GM23248 (cell line): ENCODE measurements around a stretch of chr21.

- RAMPAGE, long total RNA, result no peak
Observed at GRCh38 chr21:17429048-17429379, 83.8 kb upstream of the CXADR start.

- RAMPAGE, long total RNA, result no peak
Observed at GRCh38 chr21:17454285-17455330, 58.2 kb upstream of the CXADR start.

- RAMPAGE, long total RNA, result no peak
Observed at GRCh38 chr21:17455331-17455756, 57.5 kb upstream of the CXADR start.

GRCh38 chr21:17492756-17493147 lies 20.1 kb upstream of the CXADR start:
- RAMPAGE, long total RNA, result no peak

GRCh38 chr21:17511686-17512311 lies 1.0 kb upstream of the CXADR start:
- RAMPAGE, long total RNA, result no peak

GRCh38 chr21:17611836-17612010 lies 978 bp downstream of the BTG3 start:
- RAMPAGE, long total RNA, result no peak

GRCh38 chr21:17742265-17742609 lies 76.9 kb downstream of the C21orf91 start:
- RAMPAGE, long total RNA, result no peak

GRCh38 chr21:17780321-17781005 lies 38.7 kb downstream of the C21orf91 start:
- RAMPAGE, long total RNA, result no peak

GRCh38 chr21:17789140-17789602 lies 30.0 kb downstream of the C21orf91 start:
- RAMPAGE, long total RNA, result no peak

GRCh38 chr21:17817924-17818530 lies 1.1 kb downstream of the C21orf91 start:
- RAMPAGE, long total RNA, result no peak

DNA sequence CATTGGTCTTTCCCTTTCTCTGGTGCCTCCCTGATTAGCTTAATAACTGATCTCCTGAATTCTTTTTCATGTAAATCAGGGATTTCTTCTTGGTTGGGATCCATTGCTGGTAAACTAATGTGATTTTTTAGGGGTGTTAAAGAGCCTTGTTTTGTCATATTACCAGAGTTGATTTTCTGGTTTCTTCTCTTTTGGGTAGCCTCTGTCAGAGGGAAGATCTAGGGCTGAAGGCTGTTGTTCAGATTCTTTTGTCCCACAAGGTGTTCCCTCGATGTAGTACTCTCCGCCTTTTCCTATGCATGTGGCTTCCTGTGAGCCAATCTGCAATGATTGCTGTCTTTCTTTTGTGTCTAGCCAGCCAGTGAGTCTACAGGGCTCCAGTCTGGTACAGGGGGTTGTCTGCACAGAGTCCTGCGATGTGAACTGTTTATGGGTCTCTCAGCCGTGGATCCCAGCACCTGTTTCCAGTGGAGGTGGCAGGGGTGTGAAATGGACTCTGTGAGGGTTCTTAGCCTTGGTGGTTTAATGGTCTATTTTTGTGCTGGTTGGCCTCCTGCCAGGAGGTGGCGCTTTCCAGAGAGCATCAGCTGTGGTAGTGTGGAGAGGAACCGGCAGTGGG lies 81.1 kb upstream of the C21orf91 start:
- RAMPAGE, long total RNA, result no peak

DNA sequence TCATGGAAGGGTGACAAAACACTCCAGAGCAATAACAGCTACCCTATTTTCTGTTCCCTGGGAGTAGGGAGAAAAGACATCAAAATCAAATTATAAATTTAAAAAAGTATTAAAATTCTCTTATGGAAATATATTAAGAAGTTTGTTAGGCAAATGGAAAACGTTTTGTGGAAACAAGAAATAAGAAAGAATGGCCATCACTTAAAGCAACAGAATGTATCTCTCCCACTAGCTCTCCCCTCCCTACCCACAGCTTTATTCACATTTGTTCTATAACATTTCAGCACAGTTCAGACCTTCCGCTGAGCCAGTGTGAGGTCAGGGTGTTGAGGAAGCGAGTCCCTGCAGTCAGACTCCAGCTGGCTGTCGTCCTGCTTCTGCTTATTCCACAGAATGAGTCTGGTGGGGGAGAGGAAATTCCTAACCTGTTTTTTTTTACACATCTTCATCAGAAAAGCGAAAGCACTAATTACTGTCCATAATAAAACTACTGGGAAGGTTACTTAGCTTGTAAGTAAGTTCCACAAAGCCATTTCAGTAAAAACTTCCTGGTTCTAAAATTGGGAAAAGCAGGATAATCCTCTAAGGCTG lies 39.1 kb downstream of the MRPL39 start:
- RAMPAGE, long total RNA, result no peak

GRCh38 chr21:25640187-25640712 lies 1.2 kb downstream of the JAM2 start:
- RAMPAGE, long total RNA, result no peak

GRCh38 chr21:25645279-25645698 lies 6.2 kb downstream of the JAM2 start:
- RAMPAGE, long total RNA, result no peak

DNA sequence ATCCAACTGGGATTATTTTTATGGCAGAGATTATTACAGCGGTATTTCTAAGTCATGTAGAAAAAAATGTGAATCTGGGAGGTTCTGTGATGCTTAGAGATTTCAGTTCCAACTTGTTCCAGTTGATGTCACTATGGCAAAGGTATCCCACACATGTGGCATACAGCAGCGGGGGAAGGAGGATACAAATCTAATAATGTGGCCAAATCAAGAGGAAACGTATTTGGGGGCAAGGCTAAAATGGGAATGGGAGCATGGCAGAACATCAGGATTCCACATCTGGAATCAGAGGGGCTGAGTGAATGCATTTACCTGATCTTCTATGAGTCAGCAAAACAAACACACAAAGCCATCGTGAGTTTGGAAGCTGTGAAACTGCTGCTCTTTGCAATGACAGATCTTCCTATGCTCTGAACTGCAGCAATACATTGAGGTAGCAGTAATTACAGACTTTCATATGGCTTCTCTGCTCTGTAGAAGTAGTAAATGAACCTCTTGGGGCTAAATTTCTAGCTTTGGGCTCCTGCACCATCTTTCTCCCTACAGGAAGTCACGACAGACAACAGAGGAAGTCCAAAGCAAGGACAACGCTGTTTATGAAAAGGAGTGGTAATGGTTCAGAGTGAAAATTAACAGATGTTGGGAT lies 55.5 kb downstream of the GABPA start:
- RAMPAGE, long total RNA, result no peak

- RAMPAGE, long total RNA, result no peak
Observed at GRCh38 chr21:25942128-25942610, 207.4 kb downstream of the GABPA start.

DNA sequence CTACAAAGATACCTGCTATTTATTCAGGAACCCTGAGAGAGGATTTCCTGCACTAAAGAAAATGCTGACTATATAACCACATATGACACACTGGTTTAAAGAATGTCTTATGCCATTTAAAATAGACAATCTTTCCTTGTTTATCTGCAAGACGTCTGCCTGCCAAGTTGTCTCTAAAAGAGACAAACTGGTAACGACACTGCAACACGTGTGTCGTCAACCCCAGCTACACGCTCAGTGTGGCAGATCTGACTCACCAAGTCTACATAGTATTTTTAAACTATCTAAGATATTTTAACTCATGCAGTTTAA lies 42.6 kb downstream of the APP start:
- RAMPAGE, long total RNA, result no peak

GRCh38 chr21:26840194-26840706 lies 5.0 kb downstream of the ADAMTS1 start:
- RAMPAGE, long total RNA, result no peak

DNA sequence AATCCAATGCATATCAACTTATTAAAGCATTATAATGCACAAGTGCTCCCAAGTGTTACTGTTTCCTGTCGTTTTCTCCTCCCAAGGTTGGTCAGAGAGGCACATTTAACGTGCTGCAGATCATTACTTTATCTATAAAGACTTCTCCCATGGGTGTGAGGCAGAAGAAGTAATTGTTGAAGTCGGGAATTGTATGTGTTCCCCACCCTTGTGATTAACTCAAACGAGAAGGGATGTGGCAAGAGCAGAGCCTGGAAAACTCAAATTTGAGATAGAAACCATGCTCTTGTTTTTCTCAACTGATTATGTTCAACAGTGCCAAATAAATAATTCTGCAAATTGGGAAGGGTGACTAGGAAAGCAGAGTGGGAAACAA lies 412.5 kb upstream of the ADAMTS5 start:
- RAMPAGE, long total RNA, result no peak

- RAMPAGE, long total RNA, result no peak
Observed at GRCh38 chr21:28690798-28691463, 194.2 kb downstream of the N6AMT1 start.